Metastatic Liver Carcinoma in the Adrenal Gland (tissue), 2 donors: ENCODE results near the genes TCEAL7 and H2BW1.

DNA sequence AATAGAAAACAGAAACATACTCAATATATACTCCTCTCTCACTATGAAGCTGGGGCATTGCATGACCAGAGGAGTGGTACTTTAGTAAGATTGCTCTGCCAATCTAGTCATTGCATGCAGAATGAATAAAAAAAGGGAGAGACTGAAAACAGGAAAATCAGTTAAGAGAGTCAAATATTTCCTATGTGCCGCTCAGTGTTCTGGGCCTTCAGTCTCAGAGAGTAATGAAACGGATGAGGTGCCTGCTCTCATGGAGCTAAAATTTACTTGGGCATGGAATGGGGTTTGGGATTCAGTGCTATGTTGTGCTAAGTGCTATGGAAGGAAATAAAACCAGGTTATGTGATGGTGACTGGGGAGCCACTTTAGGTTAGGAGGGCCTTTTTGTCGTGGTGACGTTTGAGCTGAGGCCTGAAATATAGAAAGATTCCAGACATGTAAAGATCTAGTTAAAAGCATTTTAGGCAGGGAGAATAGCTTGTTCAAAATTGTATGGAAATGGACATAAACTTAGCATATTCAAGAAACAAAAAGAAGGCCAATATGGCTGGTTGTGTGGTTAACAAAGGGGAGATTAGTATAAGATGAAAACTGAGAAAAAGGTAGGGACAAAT is 381.6 kb downstream of the RPA4 start:
- PRO-cap, 2 experiments = no peak in any of the 2 experiments

DNA sequence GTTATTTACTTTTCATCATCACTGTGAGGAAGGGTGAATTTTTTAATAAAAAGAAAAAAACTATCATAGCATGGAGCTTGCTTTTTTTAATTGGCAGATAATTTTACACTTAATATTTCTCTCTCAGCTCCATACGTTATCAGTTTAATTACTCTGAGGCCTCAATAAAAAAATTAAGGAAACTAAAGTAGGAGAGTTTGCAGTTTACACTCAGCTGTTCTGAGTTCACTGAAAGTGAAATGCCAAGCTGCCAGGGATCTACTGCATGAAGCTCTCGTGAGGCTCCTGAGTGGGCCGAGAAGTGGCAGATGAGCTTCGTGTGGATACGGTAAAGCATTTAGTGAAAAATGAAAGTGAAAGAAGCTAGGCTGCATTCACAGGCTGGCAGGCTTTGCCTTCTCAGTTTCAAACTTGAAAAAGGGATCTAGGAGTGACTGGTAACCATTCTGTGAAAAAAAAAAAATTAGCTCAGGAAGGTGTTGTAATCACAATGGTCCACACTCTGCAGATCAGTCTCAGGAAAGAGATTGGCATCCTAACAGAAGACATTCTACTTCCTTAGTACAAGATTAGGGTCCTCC is 679.8 kb downstream of the RPA4 start:
- PRO-cap, 2 experiments = no peak in any of the 2 experiments

DNA sequence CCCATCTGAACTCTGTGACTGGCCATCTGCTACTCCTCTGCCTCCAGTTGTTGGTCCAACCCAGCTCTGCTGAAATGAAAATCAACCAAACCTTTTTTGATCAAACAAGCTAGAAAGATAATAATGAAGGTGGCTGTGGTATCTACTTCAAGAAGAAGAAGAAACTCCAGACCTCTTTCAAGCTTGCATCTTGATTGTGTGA is 66.3 kb upstream of the PCDH19 start:
- PRO-cap, 2 experiments = no peak in any of the 2 experiments

DNA sequence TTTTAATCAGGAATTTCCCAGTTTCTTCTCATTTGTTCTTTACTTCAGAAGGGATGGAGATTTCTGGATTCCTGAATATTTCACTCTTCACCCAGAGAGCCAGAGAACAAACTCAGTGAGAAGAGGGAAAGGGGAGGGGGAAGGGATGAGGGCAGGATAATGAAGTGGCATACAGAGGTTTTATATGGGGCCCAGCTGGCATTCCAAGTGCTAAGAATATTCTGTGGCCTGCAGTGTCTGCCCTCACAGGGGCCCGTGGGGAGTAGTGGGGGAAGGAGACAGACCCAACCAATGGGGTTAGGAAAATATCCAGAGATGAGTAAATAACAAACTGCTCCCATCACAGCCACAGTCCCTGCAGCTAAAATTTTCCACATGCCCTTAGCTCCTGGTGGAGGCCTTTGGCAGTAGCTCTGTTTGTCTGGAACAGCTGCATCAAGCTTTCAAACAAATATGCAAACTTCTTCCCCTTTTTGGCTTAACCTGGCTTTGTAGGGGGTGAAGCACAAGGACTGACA is 3.0 kb downstream of the SRPX2 start:
- PRO-cap, 2 experiments = no peak in any of the 2 experiments

- PRO-cap, 2 experiments = peak in 1 of 2 experiments; most common plus-strand start chrX:100648873 (in 1)
Measured at GRCh38 chrX:100648804-100649023, 4.7 kb downstream of the SRPX2 start.

DNA sequence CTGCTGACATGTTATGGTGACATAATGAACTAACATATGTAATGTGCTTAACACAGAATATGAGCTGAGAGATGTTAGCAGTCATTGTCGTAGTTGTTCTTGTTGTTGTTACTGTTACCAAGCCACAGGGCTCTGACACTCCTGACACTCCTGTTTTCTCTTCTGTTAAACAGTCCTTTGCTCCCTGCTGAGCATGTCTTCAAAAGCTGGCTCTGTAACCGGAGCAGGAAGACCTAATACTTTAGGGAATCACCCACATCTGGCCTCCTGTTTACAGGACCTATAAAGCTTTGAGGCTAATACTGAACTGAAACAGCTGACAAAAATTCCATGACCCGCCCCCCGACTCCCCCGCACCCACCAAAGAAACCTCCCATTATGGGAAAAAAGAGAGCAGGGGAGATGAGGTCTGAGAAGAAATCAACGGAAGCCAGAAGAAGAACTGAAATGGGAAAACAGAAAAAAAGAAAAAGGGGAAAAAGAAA is 5.1 kb downstream of the SRPX2 start:
- PRO-cap, 2 experiments = no peak in any of the 2 experiments

GRCh38 chrX:101415345-101416192 is 7.5 kb downstream of the HNRNPH2 start:
- PRO-cap, 2 experiments = peak in 1 of 2 experiments; most common plus-strand start chrX:101415768 (in 1); most common minus-strand start chrX:101415583 (in 1)

GRCh38 chrX:101616475-101616941 is 1.3 kb downstream of the ARMCX6 start:
- PRO-cap, 2 experiments = no peak in any of the 2 experiments

DNA sequence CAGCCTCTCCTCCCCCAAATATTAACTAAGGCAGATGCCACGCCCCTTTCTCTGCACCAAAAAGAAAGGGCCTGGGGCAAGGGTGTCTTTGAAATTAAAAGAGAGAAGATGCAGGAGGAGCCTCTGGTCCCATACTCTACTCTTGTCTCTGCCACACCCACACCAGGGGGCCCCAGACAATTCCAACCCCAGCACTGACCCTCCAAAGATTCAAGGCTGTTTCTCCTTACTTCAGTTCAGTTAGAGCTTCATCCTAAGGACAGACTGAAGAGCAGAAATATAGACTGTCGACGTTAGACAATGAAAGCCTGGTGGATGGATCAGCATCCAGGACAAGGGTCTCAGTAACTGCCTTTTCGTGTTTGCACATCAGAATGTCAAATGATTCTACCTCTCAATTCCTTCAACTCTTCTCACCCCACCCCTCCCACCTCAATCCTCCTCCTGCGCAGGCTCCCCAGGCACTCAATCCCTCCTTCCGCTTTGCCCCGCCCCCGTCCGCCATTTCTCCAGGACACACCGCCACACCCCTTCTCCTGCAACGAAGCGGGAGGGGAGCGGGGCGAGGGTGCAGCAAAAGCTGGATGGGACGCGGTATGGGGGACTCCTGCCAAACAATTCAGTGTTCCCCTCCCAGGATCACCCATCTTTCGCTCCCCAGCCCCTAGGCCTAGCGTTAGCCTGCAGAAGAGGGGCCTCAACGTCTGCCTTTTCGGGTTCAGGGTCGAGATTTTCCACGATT is 1.2 kb downstream of the ARMCX2 start:
- PRO-cap, 2 experiments = peak in 1 of 2 experiments; most common plus-strand start position 505 of the sequence (in 1)

DNA sequence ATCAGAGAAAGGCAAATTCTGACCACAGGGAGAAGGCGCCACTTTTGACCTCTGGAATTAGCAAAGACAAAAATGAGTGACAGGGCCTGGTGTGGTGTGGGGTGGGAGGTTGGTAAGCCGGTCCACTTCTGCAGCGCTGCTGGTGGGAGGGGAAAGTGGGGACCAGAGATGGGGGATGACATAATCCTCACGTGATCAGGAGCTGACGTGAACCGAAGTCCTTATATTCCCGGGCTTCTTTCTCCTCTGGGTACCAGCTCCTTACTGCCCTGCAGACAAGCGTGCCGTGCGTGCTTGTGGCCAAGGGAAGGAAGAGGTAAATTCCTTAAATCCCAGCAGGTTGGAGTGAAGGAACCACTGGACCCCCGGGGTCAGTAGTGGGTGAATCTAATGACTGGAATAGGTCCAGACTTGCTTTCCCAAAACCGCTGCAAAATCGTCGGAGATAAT is at the start of gene TCEAL7:
TCEAL7 (plus strand) TSS at position 251 of the 450 bp plus-strand sequence.
- PRO-cap, 2 experiments = no peak in any of the 2 experiments

DNA sequence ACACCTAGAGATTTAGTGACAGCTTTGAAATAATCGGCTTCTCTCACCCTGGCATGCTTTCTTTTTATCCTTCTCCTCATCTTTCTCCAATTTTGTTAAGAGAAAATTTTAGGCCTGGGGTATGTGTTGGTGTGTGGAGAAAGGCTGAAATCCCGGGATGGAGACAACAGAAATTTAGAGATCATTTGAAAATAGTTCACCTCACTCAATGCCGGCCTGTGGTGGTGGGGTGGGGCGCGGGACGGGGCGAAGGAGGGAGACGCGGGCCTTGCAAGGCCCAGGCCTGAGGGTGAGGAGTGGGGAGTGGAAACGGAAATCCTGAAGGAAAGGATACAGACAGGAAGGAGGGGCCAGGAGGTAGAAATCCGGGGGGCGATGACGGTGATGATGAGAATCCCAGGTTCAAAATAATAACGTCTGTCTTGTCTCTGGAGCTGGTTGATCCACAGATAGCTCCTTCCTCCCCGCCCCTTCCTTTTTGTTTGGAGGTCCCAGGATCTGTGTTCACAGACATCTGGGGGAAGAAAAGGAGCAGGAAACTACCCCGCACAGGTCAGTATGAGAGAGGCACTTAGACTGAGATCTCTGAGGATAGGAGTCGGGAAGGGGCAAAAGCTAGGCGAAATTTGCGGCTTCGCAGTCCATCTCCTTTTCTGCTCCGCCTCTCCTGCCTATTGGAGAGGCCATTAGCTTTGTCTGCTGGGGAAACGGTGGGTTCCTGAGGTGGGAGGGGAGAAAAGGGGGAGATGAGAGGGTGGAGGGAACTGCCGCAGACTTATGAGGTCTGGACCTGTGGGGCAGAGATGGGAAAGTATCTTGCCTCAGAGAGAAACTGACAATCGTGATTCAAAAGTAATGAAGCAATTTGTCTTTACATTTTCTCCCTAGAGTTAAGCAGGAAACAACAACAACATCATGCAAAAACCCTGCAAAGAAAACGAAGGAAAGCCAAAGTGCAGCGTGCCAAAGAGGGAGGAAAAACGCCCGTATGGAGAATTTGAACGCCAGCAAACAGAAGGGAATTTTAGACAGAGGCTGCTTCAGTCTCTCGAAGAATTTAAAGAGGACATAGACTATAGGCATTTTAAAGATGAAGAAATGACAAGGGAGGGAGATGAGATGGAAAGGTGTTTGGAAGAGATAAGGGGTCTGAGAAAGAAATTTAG is 833 bp downstream of the TCEAL7 start:
- PRO-cap, 2 experiments = no peak in any of the 2 experiments

GRCh38 chrX:103348019-103348320 is 8.3 kb upstream of the TCEAL9 start:
- PRO-cap, 2 experiments = no peak in any of the 2 experiments

GRCh38 chrX:103360226-103360477 is 3.8 kb downstream of the TCEAL9 start:
- PRO-cap, 2 experiments = no peak in any of the 2 experiments

DNA sequence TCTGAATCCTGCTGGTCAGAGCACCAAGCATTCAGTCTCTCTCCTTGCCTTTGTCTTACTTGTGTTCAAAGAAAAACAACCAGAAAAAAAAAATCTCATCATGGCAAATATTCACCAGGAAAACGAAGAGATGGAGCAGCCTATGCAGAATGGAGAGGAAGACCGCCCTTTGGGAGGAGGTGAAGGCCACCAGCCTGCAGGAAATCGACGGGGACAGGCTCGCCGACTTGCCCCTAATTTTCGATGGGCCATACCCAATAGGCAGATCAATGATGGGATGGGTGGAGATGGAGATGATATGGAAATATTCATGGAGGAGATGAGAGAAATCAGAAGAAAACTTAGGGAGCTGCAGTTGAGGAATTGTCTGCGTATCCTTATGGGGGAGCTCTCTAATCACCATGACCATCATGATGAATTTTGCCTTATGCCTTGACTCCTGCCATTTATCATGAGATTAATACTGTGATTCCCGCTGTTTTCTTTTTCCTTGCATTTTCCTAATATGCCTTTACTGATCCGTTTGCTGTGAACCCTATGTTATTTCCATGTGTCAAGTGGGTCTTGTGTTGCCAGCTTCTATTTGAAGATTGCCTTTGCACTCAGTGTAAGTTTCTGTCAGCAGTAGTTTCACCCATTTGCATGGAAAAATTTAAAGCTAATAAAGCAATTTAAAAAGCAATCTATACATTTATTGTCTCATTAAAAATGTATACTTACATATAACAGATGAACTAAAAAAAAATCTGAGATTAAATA is 1.2 kb downstream of the BEX3 start:
- PRO-cap, 2 experiments = no peak in any of the 2 experiments

GRCh38 chrX:103587720-103588313 is 2.5 kb downstream of the TCEAL4 start:
- PRO-cap, 2 experiments = no peak in any of the 2 experiments

- PRO-cap, 2 experiments = no peak in any of the 2 experiments
Measured at GRCh38 chrX:103631062-103631482, 2.3 kb downstream of the TCEAL1 start.

DNA sequence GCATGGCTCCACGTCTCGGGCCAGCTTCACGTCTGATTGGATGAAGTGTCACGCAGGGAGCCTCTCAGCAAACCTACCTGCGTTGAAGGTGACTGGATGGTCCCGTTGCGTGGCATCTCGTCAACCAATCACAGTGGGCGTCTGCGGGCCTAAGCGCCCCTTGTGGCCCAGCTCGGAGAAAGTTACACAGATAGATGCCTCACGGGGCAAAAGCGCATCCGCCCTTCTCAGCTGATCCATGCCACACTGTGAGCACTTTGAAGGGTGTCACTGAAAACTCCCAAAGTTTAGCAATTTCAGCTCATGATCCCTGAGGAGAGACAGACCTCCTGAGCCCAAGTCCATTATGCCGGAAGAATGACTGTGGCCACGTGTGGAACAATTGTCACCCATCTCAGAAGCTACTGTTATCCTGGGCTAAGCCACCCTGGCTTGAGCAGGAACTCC is at the start of gene H2BW1:
H2BW1 (minus strand) TSS at position 52 of the 447 bp plus-strand sequence.
- PRO-cap, 2 experiments = no peak in any of the 2 experiments

DNA sequence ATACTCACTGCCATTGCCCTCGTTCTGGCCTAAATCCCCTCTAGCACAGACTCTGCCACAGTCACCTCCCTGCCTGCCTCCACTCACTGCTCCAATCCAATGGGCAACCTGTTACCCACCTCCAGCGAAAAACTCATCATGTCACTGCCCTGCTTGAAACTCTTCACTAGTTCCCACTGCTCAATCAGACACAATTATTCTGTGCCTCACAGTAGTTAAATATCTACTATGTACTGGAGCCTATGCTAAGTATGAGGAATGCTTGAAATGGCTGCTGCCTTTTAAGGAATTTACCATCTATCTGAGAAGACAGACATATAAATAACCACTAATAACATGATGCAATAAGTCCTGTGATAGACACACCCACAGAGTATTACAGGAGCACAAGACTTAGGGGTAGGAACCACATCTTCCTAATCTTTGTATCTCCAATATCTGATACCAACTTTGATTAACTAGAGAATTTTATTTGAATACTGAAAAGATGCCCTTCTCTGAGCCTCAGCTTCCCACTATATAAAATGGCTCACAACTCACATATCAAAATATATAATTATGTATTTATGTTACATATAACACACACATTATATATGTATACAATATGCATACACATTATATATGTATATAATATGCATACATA is 21.1 kb downstream of the SLC25A53 start:
- PRO-cap, 2 experiments = no peak in any of the 2 experiments

DNA sequence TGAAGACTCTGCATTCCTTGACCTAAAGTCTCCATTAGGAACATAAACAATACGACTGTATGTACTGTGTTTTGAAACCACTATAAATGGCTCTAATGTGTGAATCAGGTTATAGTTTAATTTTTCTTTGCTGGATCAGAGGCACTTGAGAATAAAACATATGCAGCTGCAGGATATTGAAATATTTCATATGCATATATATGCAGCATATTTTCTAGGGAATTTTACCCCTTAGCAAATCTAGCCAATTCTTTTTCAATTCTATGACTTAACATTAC is 187.6 kb downstream of the IL1RAPL2 start:
- PRO-cap, 2 experiments = peak in 2 of 2 experiments; most common plus-strand start position 127 of the sequence (in 2)

- PRO-cap, 2 experiments = no peak in any of the 2 experiments
Measured at GRCh38 chrX:106177086-106177682, 9.1 kb downstream of the PWWP3B start.